GM12878 (cell line): ENCODE measurements around the genes GAB3, F8 and FUNDC2.

DNA sequence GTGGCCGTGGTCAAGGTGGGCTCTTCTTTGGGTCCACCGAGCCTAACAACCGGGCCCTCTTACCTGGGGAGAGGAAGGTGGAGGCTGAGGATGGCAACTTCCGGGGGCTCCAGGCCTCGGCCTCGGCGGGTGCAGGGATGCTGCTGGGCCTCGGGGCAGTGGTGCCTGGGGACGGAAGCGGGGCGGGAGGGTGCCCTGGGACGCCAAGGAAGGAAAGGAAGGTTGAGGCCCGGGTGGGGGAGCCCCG lies 645 bp downstream of the IRAK1 start:
- RAMPAGE, long total RNA: no peak
- RRBS, 2 experiments: no CpG with 5 or more reads among the region's 14 CpGs
CAGE:
- cytosol, long polyA minus RNA: no peak
- cytosol, long polyA plus RNA: no peak
- long polyA plus RNA: no peak
- nucleolus, long total RNA: no peak
- nucleus, long polyA plus RNA: no peak
- nucleus, long total RNA: no peak

DNA sequence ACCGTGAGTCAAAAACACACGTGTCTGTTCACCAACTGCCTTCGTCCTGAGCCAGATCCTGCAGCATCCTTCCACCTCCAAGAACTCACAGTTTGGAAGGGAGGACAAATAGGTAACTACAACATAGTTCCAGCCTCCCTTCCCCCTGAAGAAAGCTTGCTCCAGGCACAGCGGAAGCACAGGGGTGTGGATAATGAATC lies 19.0 kb upstream of the IRAK1 start:
- RAMPAGE, long total RNA: no peak
- RRBS, 2 experiments: no CpG with 5 or more reads among the region's 4 CpGs
CAGE:
- cytosol, long polyA minus RNA: no peak
- cytosol, long polyA plus RNA: no peak
- long polyA plus RNA: no peak
- nucleolus, long total RNA: no peak
- nucleus, long polyA plus RNA: no peak
- nucleus, long total RNA: no peak

GRCh38 chrX:154084378-154085146 lies 13.0 kb downstream of the MECP2 start:
- RAMPAGE, long total RNA: no peak
- RRBS, 2 experiments: no CpG with 5 or more reads among the region's 5 CpGs
CAGE:
- cytosol, long polyA minus RNA: no peak
- cytosol, long polyA plus RNA: no peak
- long polyA plus RNA: no peak
- nucleolus, long total RNA: no peak
- nucleus, long polyA plus RNA: no peak
- nucleus, long total RNA: no peak

DNA sequence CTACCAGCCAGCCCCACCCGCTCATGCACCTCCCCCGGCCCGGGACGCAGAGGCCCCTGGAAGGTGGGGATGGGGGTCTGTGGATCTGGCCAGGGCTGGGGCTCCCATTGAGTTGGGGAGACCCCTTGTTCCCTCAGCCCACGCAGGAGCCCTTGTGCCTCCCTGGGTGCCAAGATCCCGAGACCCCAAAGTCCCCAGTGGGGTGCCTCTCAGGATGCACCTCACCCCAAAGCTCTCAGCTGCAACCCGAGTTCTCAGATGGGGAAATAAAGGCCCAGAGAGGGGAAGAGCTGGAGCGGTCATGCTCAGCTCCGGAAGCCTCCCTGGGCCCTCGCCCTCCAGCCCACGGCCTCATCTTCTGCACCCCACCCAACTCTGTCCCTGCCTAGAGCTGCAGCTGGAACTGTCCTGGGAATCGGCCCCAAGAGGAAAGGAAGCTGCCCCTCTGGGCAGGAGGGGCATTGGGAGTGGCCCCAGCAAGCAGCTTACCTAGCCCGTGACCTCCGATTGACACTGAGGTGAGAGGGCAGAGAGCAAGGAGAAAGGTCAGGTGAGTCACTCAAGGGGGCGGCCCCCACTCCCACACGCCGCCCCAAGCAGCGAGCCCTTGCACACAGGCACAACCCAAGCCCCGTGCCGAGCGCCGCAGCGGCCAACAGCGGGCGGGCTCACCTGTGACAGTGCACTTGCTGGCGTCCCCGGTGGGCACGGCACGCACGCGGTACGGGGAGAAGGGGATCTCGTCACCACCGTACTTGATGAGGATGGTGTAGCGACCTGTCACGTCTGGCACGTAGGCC lies 17.5 kb downstream of the FLNA start:
- RAMPAGE, long total RNA: no peak
- RRBS, 2 experiments: 0 to 50% methylated on average over 2 of the region's 37 CpGs
CAGE:
- cytosol, long polyA minus RNA: no peak
- cytosol, long polyA plus RNA: no peak
- long polyA plus RNA: no peak
- nucleolus, long total RNA: no peak
- nucleus, long polyA plus RNA: no peak
- nucleus, long total RNA: no peak

- RAMPAGE, long total RNA: no peak
- RRBS, 2 experiments: no CpG with 5 or more reads among the region's 8 CpGs
CAGE:
- cytosol, long polyA minus RNA: no peak
- cytosol, long polyA plus RNA: no peak
- long polyA plus RNA: no peak
- nucleolus, long total RNA: no peak
- nucleus, long polyA plus RNA: no peak
- nucleus, long total RNA: no peak
Measured at GRCh38 chrX:154370248-154370522, 4.2 kb downstream of the FLNA start.

DNA sequence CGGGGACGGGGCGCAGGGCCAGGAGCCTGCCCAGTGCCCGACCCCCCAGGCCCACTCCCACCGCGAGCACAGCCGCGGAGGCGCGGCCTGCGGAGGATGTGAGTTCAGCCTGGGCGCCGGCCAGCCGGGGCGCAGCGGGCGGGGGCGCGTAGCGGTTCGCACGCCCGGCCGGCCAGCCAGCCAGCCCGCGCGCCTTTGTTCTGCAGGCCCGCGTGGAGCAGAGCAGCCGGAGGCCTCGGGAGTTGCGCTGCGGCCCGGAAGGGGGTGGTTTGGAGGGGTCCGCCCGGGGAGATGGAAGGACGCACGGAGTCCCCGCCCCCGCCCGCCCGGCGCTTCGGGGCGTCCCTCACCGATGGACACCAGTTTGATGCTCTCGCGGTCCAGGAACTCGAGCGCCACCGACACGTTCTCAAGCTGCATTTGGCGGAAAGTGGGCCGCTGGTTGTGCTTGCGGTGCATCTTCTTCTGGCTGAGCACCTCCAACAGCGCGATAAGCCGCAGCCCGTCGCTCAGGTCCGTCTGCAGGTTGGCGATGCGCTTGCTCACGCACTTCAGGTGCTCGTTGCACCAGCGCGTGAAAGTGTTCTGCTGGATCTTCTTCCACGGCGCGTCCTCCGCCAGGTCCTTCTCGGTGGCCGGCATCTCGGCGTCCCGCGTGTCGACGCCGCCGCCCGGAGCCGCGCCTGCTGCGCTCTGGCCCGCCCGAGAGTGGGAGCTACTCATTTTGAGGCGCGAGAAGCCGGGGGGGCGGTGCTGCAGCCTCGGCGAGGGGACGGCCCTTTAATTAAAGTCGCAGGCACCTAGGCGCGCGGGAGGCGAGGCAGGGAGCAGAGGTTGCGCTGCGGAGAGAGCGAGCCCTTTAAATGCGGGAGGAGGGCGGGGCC lies 3.7 kb downstream of the FLNA start:
- RAMPAGE, long total RNA: start-site peak on the minus strand centred at position 697 of the sequence, 15 bp wide, 2,735 and 3,281 reads in 2 replicates
- RRBS, 2 experiments: 25 to 26% methylated on average over 38 to 42 of the region's 104 CpGs
CAGE:
- cytosol, long polyA minus RNA: no peak
- cytosol, long polyA plus RNA: no peak
- long polyA plus RNA: start-site peak on the minus strand centred at position 702 of the sequence, 18 bp wide, 561 and 831 reads in 2 replicates
- nucleolus, long total RNA: no peak
- nucleus, long polyA plus RNA: no peak
- nucleus, long total RNA: no peak

- RAMPAGE, long total RNA: no peak
- RRBS, 2 experiments: 37 to 45% methylated on average over 4 to 7 of the region's 39 CpGs
CAGE:
- cytosol, long polyA minus RNA: no peak
- cytosol, long polyA plus RNA: no peak
- long polyA plus RNA: no peak
- nucleolus, long total RNA: no peak
- nucleus, long polyA plus RNA: no peak
- nucleus, long total RNA: no peak
Measured at GRCh38 chrX:154377872-154378405, 1.2 kb upstream of the EMD start.

DNA sequence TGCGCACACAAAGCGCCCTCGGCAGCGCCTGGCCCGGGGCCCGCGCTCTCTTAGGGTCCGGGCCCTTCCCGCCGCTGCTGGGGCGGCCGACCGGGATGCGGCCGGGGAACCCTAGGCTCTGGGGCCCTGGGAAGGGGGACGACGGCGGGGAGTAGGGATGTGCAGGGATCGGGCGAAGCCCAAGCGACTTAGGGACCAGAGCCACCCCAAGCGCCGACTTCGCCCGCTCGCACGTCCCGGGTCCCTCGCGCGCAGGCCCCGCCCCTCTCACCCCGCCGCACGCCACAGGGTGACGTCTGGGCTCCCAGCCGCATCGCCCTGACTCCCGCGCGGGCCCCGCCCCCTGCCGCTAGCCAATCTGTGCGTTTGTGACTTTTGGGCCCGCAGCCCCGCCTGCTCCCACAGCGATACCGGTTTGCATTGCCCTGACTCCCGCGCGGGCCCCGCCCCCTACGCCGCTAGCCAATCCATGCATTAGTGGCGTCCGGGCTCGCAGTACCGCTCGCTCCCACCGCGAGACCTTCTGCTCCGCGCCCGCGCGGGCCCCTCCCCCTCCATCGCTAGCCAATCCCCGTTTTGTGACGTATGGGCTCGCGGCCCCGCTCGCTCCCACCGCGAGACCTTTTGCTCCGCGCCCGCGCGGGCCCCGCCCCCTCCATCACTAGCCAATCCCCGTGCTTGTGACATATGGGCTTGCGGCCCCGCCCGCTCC lies 533 bp upstream of the EMD start:
- RAMPAGE, long total RNA: no peak
- RRBS, 2 experiments: 36 to 45% methylated on average over 14 of the region's 85 CpGs
CAGE:
- cytosol, long polyA minus RNA: no peak
- cytosol, long polyA plus RNA: no peak
- long polyA plus RNA: no peak
- nucleolus, long total RNA: no peak
- nucleus, long polyA plus RNA: no peak
- nucleus, long total RNA: no peak

- RAMPAGE, long total RNA: no peak
- RRBS, 2 experiments: no CpG with 5 or more reads among the region's 9 CpGs
CAGE:
- cytosol, long polyA minus RNA: no peak
- cytosol, long polyA plus RNA: no peak
- long polyA plus RNA: no peak
- nucleolus, long total RNA: no peak
- nucleus, long polyA plus RNA: no peak
- nucleus, long total RNA: no peak
Measured at GRCh38 chrX:154382301-154382550, 3.1 kb downstream of the EMD start.

DNA sequence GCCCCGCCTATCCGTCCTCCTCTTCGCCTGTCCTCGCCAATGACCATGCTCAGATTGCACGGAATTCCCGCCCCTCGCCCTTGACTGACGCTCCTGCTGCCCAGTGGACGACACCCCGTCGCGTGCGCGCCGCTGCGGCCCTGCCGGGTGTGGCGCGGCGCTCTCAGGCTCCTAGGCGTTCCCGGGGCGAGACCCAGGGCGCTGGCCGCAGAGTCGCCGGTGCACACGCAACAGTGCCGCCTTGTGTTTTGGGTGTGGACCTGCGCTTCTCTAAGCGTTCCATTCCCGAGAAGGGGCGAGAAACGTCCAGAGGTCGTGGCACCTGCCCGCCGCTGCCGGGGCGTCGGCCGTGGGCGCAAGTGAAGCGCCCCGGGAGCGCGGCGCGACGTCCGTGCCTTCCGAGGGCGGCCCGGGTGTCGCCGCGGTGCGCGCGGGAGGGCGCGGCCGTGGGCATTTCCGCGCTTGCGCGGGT lies 8.1 kb upstream of the RPL10 start:
- RAMPAGE, long total RNA: no peak
- RRBS, 2 experiments: no CpG with 5 or more reads among the region's 66 CpGs
CAGE:
- cytosol, long polyA minus RNA: no peak
- cytosol, long polyA plus RNA: no peak
- long polyA plus RNA: no peak
- nucleolus, long total RNA: no peak
- nucleus, long polyA plus RNA: no peak
- nucleus, long total RNA: no peak

DNA sequence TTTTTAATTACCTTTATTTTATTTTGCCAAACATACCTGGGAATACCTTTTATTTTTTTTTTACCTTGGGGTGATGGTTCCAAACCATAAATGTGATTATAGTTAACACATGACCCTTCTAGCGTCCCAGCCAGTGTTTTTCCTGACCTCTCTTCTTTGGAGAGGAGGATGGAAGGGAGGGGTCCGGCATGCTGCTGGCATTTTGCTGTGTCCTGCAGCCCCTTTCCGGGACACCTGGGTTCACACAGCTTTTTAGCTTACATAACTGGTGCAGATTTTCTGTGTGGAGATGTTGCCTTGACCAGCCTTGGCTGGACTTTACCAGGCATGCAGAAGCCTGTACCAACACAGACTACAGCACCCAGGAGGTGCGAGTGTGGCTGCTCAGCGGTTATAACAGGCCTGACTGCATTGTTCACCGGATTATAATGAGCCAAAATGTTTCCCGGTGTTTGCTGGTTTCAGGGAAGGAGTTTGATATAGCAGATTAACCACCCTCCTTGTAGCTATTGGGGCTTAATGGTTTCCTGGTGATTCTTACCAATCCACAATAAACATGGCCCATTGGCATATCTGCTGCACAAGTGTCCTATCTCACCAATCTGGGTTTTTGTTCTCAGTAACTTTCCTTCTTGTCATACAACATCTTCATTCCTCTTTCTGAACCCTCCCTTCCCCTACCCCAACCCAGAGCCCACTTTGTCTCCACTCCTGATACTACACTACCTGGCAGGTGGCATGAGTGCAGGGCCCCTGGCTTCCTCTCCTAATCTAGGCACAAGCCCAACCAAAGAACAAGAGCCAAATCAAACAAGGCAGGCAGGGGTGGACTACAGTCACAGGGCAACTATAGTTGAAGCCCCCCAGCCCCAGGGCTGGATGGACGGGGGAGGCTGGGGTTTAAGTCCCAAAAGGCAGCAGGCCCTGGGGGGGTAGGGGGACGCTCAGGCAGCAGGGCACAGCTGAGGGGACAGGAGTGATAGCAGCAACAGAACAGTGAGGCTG lies 3.9 kb downstream of the RPL10 start:
- RAMPAGE, long total RNA: no peak
- RRBS, 2 experiments: 33% methylated on average over 1 of the region's 9 CpGs; no CpG with 5 or more reads in 1 of the 2 experiments
CAGE:
- cytosol, long polyA minus RNA: no peak
- cytosol, long polyA plus RNA: no peak
- long polyA plus RNA: no peak
- nucleolus, long total RNA: no peak
- nucleus, long polyA plus RNA: no peak
- nucleus, long total RNA: no peak

DNA sequence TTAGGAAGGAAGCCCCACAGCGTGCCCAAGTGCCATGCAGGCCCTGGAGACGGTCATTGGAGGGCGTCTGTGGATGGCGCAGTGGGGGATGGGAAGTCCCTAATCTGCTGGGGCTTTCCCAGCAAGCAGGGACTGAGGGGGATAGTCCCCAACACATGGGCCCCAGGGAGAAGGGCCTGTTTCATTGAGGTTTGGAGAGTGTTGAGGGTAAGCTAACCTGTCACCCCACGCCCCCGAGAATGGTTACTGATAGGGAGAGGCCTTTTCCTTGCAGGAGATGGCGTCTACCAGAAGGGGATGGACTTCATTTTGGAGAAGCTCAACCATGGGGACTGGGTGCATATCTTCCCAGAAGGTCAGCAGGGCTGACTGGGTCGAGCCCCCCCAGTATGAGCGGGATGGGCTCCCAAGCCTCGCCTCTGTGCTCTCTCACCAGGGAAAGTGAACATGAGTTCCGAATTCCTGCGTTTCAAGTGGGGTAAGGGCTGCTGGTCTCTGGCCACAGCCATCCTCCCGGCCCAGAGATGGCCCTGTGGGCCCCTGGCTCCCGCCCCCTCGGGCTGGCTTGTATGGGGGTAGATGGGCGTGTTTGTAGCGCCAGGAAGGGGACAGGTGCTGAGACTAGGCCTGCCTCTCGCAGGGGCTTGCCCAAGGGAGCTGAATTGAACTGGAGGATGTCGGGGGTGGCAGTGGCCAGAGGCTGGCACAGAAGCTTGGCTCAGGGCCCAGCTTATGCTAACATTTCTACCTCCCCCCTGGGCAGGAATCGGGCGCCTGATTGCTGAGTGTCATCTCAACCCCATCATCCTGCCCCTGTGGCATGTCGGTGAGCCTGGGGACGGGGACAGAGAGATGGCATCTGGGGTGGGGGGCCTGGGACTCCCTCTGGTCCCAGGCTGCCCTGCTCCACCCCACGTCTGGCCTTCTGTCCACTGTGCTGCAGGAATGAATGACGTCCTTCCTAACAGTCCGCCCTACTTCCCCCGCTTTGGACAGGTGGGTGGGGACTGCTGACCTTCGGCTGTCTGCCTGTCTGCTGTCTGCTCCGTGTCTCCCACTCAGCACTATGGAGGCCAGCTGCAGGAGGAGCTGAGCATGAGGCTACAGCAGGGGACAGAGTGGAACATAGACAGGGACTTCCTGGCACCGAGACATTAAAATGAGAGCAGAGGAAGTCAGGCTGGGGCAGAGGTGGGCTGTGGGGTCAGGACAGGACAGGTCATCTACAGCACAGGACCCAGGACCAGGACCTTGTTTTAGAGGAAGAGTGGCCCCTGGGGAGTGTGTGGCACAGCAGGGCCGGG lies 8.4 kb downstream of the TAFAZZIN start:
- RAMPAGE, long total RNA: no peak
- RRBS, 2 experiments: no CpG with 5 or more reads among the region's 31 CpGs
CAGE:
- cytosol, long polyA minus RNA: no peak
- cytosol, long polyA plus RNA: no peak
- long polyA plus RNA: start-site peak on the plus strand centred at position 219 of the sequence, 151 bp wide, 11 and 11 reads in 2 replicates
- nucleolus, long total RNA: no peak
- nucleus, long polyA plus RNA: no peak
- nucleus, long total RNA: no peak

DNA sequence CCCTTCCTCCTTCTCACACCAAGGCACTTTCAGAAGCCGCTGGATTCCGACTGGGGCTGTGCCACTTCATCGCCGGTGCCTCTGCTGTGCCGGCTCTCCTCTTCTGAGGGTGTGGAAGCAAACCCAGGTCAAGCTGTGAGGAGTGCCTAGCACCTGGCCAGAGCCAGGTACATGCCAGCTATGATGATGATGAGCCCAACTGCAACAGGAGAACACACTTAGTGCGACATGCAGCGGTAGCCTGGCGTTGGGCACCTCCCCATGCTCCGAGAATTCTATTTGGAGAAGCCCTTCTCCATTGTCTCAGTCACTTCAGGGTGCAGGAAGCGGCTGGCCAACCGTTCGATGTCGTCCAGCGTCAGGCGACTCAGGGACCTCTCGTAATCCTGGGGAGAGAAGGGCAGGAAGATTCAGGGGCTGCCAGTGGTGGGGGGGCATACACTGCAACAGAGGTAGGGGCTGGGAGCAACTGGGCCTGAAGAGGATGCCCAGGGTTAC lies 1.1 kb downstream of the UBL4A start:
- RAMPAGE, long total RNA: no peak
- RRBS, 2 experiments: no CpG with 5 or more reads among the region's 16 CpGs
CAGE:
- cytosol, long polyA minus RNA: no peak
- cytosol, long polyA plus RNA: no peak
- long polyA plus RNA: no peak
- nucleolus, long total RNA: no peak
- nucleus, long polyA plus RNA: no peak
- nucleus, long total RNA: no peak

DNA sequence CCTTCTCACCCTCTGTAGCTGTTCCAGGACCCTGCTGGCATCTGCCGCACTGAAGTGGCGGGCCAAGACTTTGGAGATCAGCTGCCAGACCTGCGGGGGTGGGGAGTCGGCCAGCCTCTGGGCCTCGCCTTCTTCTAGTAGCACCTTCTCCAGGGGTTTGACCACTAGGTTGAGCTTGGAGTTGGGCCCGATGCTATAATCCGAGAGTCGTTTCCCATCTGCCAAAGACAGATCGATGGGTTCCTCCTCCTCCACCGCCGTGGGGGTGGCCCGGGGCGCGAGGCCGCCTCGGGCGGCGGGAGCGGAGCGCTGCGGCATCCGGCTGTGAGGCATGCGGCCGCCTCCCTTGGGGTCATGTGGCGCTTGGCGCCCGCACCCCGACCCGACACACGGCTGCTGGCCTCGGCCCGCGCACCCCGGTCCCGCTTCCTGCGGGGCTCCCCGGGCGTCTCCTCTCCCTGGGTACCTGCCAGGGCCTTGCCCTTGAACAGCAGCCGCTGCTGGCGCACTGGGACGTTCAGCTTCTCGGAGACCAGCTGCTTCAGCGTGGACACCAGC lies 574 bp downstream of the UBL4A start:
- RAMPAGE, long total RNA: no peak
- RRBS, 2 experiments: 28 to 36% methylated on average over 11 to 19 of the region's 43 CpGs
CAGE:
- cytosol, long polyA minus RNA: no peak
- cytosol, long polyA plus RNA: no peak
- long polyA plus RNA: no peak
- nucleolus, long total RNA: no peak
- nucleus, long polyA plus RNA: no peak
- nucleus, long total RNA: no peak

DNA sequence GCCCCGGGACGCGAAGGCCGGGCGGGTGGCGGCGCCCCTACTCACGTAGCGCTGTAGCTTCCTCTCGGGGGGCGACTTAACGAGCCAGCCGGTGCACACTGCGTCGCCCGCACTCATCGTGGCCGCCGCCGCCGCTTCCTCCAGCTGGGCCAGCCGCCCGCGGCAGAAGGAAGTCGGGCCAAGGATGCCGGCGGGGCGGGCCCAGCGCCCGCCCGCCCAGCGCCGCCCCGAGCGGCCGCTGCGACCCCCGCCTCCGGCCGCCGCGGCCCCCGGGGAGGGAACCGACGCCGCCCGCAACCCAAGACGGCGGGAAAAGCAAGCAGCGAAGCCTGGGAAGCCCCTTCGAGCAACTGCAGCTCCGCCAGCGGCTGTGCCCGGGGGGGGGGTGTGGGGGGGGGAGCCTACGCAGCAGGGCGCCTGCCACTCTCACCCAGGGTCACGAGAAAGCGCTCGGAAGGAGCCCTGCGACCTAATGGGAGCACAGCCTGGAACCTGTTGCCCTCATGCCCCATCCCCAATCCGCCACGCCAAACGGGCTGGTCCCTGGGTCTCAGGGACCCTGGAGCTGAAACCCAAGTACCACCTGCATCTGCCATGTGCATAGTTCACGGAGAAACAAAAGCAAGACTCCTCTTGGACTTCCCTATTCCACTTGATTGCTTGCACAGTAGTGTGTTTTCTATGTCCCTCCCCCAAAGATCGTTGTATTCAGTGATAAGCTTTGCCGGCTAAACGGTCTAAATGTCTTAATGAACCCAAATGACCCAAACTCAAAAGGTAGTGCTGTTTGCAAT lies at the start of gene GAB3:
TSS of gene GAB3 (minus strand) at position 169 of the 794 bp plus-strand sequence.
- RAMPAGE, long total RNA: start-site peak on the minus strand centred at position 157 of the sequence, 31 bp wide, 22 and 41 reads in 2 replicates
- RRBS, 2 experiments: 16 to 21% methylated on average over 23 to 44 of the region's 67 CpGs
CAGE:
- cytosol, long polyA minus RNA: no peak
- cytosol, long polyA plus RNA: no peak
- long polyA plus RNA: no peak
- nucleolus, long total RNA: no peak
- nucleus, long polyA plus RNA: no peak
- nucleus, long total RNA: no peak

DNA sequence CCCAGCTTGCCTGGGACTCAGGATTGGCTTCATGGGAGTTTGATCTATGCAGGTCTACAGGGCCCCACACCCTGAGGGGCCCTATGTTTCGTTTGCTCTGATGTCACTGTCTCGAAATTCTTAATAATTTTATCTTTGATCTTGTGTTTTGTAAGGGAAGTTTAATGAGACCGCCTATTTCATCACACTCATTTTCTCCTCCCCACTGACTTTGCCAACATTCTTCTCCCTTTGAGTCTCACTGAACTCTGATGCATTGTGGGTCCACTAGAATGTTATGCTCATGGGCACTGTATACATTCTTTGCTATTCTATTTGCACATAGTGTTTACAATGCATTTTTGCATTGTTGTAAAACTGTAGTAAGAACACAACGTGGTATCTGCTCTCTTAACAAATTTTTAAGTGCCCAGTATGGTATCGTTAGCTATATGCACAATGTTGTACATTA lies 277 bp upstream of the SMIM9 start:
- RAMPAGE, long total RNA: no peak
- RRBS, 2 experiments: no CpG with 5 or more reads among the region's 5 CpGs
CAGE:
- cytosol, long polyA minus RNA: no peak
- cytosol, long polyA plus RNA: no peak
- long polyA plus RNA: no peak
- nucleolus, long total RNA: no peak
- nucleus, long polyA plus RNA: no peak
- nucleus, long total RNA: no peak

- RAMPAGE, long total RNA: no peak
- RRBS, 2 experiments: no CpG with 5 or more reads among the region's 2 CpGs
CAGE:
- cytosol, long polyA minus RNA: no peak
- cytosol, long polyA plus RNA: no peak
- long polyA plus RNA: no peak
- nucleolus, long total RNA: no peak
- nucleus, long polyA plus RNA: no peak
- nucleus, long total RNA: no peak
Measured at GRCh38 chrX:154929892-154930275, 43.7 kb downstream of the F8A1 start.

- RAMPAGE, long total RNA: no peak
- RRBS, 2 experiments: no CpG with 5 or more reads among the region's 3 CpGs
CAGE:
- cytosol, long polyA minus RNA: no peak
- cytosol, long polyA plus RNA: no peak
- long polyA plus RNA: no peak
- nucleolus, long total RNA: no peak
- nucleus, long polyA plus RNA: no peak
- nucleus, long total RNA: no peak
Measured at GRCh38 chrX:154987886-154988304, 34.6 kb downstream of the F8 start.

- RAMPAGE, long total RNA: no peak
- RRBS, 2 experiments: no CpG with 5 or more reads among the region's 8 CpGs
CAGE:
- cytosol, long polyA minus RNA: no peak
- cytosol, long polyA plus RNA: no peak
- long polyA plus RNA: no peak
- nucleolus, long total RNA: no peak
- nucleus, long polyA plus RNA: no peak
- nucleus, long total RNA: no peak
Measured at GRCh38 chrX:155022146-155023137, at the start of gene F8. F8 (minus strand) TSS chrX:155022723.

DNA sequence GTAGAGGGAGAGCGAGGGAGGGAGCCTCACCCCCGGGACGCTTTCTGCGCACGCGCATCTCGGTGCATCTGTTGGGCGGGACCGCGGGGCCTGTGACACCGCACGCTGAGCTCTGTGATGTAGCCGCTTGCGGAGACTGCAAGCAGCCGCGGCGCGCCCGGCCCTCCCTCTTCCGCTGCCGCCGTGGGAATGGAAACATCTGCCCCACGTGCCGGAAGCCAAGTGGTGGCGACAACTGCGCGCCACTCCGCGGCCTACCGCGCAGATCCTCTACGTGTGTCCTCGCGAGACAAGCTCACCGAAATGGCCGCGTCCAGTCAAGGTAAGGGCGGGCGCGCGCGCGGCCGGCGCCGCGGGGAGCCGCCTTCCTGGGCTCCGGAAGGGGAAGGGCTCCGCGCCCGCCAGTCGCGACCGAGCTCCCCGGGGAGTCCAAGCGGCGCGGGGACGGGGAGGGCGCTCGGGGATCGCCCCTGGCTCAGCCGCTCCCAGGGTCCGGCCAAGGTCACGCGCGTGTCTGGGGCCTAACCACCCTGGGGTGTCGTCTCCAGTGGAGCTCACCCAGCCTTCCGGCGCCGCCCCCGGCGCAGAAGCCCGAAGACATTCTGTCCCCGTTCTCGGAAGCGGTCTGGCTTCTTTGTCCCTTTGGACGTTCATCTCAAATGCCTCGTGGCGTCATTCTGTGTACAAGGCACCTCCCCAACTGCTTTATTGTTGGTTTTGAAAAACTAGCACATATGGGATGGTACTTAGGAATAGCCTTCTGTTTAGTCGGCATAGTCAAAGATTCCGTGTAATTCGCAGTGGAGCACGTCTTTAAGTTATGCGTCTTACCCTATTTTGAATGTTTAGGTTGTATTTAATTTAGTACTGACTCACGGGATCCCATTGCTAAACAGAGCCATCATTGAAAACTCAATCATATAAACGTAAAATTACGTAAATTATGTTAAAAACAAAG lies at the start of gene FUNDC2:
TSS of gene FUNDC2 (plus strand) at position 95 of the 958 bp plus-strand sequence.
- RAMPAGE, long total RNA: start-site peak on the plus strand centred at position 185 of the sequence, 233 bp wide, 904 and 863 reads in 2 replicates
- RRBS, 2 experiments: 20 to 27% methylated on average over 27 of the region's 89 CpGs
CAGE:
- cytosol, long polyA minus RNA: no peak
- cytosol, long polyA plus RNA: start-site peak on the plus strand centred at position 128 of the sequence, 142 bp wide, 270 and 191 reads in 2 replicates
- long polyA plus RNA: start-site peak on the plus strand centred at position 166 of the sequence, 73 bp wide, 27 and 82 reads in 2 replicates
- nucleolus, long total RNA: no peak
- nucleus, long polyA plus RNA: no peak
- nucleus, long total RNA: no peak